ENCODE measurements around the genes PPY and ITGA2B.

DNA sequence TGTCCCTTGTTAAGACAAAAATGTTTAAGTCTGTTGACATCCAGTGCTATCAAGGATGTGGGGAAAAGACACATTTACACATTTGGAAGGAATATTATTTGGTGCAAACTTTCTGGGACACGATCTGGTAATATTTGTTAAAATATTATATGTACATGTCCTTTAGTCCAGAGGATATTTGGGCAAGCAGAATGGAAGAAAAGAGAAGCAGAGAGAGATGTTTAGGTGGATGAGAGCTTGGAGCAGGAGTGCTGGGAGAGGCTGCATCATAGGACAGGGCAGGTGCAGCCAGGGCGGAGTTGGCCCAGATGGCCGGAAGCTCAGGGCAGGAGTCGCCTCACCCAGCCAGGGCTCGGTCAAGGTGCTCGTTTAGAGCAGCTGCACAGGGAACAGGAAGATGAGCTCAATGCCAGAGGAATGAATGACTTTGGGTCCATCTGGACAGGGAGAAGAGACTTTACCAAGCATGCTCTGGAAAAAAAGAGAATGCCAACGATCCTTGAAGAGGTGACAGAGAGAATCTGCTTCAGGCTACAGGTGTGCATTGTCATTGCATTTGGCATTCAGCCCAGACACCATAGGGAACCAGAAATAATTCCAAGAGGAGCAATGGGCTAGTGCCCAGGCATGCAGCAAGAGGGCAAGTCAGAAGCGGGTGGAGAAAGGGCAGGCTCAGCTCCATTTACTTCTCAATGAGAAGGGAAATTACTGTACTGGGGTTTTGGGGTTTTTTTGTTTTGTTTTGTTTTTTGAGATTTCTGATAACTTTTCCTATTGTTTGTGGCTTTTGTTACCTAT is 6.7 kb upstream of the MPP3 start:
- PRO-cap = no peak
- RAMPAGE, long total RNA, 4 experiments = no peak in any of the 4 experiments

GRCh38 chr17:43942432-43942764 is at the start of gene PPY:
TSS of gene PPY (minus strand) at chr17:43942476.
- PRO-cap = no peak
- RAMPAGE, long total RNA, 4 experiments = no peak in any of the 4 experiments

DNA sequence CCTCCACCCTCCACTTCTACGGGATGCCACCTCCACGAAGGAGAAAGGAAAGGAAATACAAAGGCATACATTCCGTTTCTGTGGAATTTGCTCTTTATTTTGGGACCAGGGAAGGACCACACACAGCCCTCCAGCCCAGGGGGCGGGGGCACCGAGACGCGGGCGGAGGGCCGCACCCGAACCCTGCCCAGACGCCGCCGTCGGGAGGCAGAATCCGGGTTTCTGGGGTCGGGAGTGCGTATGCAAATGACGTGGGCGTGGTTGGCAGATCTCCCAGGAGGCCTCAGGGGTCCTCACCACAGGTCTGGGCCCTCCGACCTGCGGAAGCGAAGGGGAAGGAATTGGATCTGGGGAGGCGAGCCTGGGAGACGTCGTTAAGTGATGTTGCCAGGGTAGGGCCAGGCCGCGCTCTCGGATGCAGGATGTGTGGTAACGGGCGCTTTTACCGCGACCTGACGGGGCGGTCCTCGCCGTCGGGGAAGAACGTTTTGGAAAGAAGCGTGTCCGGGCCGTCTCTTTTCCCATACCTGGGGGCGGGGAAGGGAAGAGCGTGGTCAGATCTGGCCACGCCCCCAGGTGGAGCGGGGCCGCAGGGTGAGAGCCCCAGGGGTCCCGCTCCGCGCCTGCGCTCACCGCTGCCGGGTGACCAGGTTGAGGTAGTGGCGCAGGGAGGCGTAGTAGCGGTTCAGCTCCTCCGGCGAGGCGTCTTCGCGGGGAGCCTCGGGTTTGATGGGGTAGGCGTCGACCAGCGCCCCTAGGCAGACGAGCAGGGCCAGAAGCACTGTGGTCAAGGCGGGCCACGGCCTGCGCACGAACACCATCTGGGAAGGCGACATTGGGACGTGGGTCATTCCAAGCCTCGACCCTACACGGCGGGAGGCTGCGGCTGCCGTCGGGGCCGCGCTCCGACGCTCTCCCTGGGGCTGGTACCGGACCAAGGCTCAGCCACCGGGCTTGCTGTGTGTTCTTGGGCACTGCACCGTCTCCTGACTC is 781 bp downstream of the PYY start:
- PRO-cap = no peak
- RAMPAGE, long total RNA, 4 experiments = no peak in any of the 4 experiments

GRCh38 chr17:43983442-43984455 is 20.7 kb upstream of the NAGS start:
- PRO-cap = no peak
- RAMPAGE, long total RNA, 4 experiments = no peak in any of the 4 experiments

GRCh38 chr17:44007631-44007994 is 3.2 kb downstream of the NAGS start:
- PRO-cap = unidirectional peak, minus-strand start at chr17:44007739
- RAMPAGE, long total RNA, 4 experiments = no peak in any of the 4 experiments

DNA sequence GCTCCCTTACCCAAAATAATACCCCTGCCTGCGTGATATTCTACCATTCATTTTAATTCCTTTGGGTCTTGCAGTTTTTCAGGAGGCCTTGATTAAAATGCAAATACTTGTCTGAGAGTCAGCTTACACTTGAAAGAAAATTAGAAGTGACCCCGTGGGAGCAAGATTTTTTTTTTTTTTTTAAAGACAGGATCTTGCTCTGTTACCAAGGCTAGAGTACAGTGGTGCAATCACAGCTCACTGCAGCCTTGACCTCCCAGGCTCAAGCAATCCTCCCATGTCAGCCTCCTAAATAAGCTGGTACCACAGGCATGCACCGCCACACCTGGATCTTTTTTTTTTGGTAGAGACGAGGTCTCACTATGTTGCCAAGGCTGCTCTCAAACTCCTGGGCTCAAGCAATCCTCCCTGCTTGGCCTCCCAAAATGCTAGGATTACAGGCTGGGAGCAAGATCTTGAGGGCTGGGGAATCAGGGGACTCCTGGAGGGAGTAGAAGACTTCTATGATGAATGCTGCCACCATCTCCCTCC is 4.6 kb downstream of the NAGS start:
- PRO-cap = no peak
- RAMPAGE, long total RNA, 4 experiments = no peak in any of the 4 experiments

- PRO-cap = unidirectional peak, minus-strand start at chr17:44108203
- RAMPAGE, long total RNA, 4 experiments = no peak in any of the 4 experiments
Measured at GRCh38 chr17:44108041-44108632, 15.3 kb downstream of the HDAC5 start.

GRCh38 chr17:44113459-44114439 is 9.7 kb downstream of the HDAC5 start:
- PRO-cap = no peak
- RAMPAGE, long total RNA, 4 experiments = no peak in any of the 4 experiments

DNA sequence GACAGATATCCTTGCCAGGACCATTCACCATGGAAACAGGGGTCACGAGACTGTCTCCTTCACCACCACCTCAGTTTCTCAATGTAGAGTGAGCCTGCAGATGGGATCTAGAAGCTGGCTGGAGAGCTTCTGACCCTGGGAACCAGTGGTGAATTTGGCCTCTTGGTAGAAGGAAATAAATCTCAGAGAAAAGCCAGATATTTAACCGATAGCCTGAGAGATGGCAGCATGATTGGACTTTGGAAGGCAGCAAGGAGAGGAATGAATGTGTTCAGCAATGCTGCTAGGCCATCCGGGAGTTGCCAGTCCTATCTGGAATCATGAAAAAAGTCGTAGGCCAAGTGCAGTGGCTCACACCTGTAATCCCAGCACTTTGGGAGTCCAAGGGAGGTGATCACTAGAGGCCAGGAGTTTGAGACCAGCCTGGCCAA is 7.4 kb upstream of the HDAC5 start:
- PRO-cap = no peak
- RAMPAGE, long total RNA, 4 experiments = no peak in any of the 4 experiments

DNA sequence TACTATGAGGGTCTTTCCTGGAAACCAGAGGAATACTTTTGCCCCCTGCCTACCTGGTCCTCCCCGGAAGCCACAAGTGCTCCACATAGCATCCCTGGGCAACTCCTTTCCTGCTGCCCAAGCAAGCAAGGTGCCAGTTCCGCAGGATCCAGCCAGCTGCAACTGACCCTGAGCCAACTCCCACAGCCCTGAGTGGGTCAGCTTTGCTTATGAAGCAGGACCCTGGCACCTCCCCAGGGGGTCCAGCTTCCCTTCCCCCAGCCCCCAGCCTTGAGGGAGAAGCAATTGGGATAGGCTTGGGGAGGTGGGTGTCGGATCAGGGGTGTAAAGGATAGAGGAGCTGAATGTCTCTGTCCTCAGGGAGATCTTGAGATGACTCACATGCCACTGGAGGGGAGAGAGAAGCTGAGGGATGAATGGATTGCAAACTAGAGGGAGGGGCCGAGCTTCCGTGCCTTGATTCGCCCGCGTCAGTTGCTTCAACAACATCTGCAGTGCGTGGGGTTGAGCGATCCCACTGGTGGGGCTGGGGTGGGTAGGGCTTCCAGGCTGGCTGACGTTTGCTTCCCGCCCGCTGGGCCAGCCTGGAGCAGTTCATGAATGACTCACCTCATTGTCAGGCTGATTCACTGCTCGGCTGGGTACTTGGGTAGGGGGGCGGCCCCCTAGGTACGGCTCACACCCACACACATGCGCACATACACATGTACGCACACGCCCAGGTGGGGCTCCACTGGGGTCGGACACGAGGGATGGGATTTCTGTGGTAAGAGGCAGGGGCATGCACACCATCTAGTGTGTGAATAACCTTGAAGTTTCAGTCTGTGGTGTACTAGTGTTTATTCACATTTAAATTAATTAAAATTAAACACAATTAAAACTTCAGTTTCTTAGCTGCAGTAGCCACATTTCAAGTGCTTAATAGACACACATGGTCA is 3.7 kb upstream of the HROB start:
- PRO-cap = bidirectional peak, plus-strand start at position 613 of the sequence, minus-strand start at position 379 of the sequence
- RAMPAGE, long total RNA, 4 experiments = no peak in any of the 4 experiments

DNA sequence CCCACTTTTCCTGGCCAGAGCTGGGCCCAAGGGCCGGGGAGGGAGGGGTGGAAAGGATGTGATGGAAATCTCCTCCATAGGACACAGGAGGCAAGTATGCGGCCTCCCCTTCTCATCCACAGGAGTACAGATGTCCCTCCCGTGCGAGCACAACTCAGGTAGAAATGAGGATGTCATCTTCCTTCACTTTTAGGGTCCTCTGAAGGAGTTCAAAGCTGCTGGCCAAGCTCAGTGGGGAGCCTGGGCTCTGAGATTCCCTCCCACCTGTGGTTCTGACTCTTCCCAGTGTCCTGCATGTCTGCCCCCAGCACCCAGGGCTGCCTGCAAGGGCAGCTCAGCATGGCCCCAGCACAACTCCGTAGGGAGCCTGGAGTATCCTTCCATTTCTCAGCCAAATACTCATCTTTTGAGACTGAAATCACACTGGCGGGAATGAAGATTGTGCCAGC is 4.2 kb downstream of the TMUB2 start:
- PRO-cap = no peak
- RAMPAGE, long total RNA, 4 experiments = no peak in any of the 4 experiments

DNA sequence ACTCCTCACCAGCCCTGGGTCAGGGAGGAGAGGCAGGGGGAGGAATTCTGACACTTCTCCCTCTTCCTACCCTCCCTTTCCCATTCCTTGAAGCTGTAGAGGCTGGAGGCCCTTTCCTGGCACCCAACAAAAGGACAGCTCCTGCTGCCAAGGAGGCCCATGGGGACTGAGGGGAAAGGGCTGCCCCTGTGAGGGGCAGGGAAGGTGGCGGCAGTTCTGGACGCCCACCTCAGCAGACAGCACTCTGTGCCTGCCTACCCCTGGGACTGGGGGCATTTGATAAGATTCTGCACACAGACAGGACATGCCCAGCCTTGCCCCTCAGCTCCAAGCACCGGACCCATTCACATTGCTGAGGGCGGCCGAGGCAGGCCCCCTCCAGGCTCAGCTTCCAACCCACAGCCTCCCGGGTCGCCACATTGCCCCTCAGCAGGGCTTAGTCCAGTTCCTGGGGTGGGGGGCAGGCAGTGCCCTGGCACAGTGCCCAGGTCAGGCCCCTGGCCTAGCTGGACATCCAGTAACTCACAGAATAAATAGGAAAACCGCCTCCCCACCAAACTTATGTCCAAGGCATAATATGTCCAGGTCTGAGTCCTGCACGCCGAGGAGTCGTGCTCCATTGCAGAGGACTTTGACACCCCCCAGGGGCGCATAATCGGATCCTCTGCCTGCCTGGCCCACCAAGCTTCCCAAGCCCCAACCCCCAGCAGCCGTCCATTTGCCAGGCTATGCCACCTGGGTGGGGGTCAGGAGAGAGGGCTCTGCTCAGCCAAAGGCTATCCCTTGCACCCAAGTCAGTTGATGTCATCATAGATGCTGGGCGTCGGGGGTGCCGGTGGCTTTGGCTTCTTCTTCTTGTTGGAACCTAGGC is 6.0 kb downstream of the ATXN7L3 start:
- PRO-cap = no peak
- RAMPAGE, long total RNA, 4 experiments = no peak in any of the 4 experiments

GRCh38 chr17:44197878-44198201 is 1.8 kb downstream of the ATXN7L3 start:
- PRO-cap = no peak
- RAMPAGE, long total RNA, 4 experiments = no peak in any of the 4 experiments

DNA sequence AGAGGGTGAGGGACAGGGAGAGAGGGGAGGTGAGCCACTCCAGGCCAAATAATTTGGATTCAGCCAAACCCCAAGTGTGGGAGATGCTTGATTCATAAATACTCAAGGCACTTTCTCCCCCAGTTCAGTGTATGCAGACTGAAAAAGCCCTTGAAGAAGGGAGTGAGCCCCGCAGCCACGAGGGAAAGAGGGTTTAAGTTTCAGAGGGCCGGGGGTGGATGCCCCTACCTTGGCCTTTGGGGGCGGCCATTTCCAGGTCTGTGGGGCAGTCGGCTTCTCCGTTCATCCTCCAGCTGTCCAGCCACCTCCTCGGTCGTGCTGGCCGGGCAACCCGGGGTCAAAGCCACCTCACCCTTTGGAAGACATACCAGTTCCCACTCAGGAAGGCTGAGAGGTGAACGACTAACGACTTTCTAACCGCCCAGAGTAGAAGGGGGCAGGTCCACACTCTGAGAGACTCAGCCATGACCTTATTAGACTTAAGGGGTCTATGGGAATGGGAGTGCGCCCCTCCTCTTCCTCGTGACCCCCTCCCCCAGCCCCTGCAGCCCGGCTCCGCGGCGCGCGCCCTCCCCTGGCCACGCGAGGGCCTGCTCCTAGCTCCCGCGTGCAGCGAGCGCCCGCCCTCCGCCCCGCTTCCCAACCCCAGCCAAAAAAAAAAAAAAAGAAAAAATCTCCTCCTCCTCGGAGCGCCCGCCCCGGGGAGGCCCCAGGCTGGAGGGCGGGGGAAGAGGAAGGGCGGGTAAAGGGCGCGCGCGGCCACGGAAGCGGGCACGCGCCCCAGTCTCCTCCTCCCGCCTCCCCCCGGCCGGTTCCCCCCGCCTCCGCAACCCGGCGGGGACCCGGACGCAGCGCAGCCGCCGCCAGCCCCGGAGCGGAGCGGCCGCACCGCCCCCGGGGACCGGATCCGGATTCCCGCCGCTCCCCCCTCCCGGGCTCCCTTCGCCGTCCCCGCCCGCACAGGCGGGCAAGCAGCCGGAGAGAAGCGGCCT is 1.2 kb downstream of the UBTF start:
- PRO-cap = bidirectional peak, plus-strand start at position 829 of the sequence, minus-strand start at position 629 of the sequence
- RAMPAGE, long total RNA, 4 experiments = no peak in any of the 4 experiments

- PRO-cap = bidirectional peak, plus-strand start at chr17:44219022, minus-strand start at chr17:44219068; bidirectional peak, plus-strand start at chr17:44219205, minus-strand start at chr17:44219197
- RAMPAGE, long total RNA, 4 experiments = start-site peak on the minus strand in 4 of 4 experiments, at chr17:44219017-44219075 at its widest, 42 to 99 reads per replicate
Measured at GRCh38 chr17:44218936-44219341, 536 bp downstream of the UBTF start.

GRCh38 chr17:44235514-44236022 is 16.1 kb upstream of the UBTF start:
- PRO-cap = no peak
- RAMPAGE, long total RNA, 4 experiments = no peak in any of the 4 experiments

- PRO-cap = no peak
- RAMPAGE, long total RNA, 4 experiments = no peak in any of the 4 experiments
Measured at GRCh38 chr17:44348004-44348510, 3.0 kb downstream of the GRN start.

DNA sequence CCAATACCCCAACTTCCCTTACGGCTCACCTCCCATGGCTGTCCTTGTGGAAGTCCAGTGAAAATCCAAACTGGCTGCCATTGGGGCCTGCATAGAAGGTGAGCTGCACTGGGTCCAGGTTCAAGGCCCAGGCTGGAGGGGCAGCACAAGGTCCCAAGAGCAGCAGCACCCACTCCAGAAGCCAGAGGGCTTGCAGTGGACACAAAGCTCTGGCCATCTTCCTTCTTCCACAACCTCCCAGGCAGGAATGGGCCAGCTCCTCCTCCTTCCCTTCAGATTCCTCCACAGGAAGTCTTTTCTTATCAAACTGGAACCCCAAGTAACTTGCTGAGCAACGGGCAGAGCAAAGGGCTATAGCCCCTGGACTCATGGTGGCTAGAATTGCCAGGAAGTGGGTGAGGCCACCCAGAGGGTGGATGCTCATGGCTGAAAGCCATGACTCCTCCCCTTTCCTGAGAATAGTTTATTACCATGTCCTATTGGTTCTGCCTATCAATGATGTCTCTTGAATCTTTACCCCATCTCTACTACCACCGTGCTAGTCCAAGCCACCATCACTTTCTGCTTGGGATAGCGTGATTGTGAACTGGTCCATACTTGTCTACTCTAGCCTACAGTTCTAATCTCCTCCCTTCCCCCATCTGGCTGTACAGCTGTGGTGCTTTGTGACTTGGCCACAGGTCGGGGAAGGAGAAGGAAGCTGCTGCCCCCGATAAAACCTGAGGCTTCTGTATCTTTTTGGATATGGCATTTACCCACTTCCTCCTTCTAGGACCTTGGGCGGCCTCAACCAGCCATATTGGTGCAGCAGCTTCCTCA is at the start of gene ITGA2B:
Gene ITGA2B, minus strand, starts transcription at position 393 of the 819 bp plus-strand sequence.
- PRO-cap = no peak
- RAMPAGE, long total RNA, 4 experiments = no peak in any of the 4 experiments

DNA sequence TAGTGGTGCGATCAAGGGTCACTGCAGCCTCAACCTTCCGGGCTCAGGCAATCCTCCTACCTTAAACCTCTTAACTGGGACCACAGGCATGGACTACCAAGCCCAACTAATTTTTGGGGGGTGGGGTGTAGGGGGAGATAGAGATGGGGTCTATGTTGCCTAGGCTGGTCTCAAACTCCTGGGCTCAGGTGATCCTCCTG is 41.6 kb downstream of the GPATCH8 start:
- PRO-cap = no peak
- RAMPAGE, long total RNA, 4 experiments = no peak in any of the 4 experiments

- PRO-cap = bidirectional peak, plus-strand start at chr17:44552702, minus-strand start at chr17:44552432
- RAMPAGE, long total RNA, 4 experiments = no peak in any of the 4 experiments
Measured at GRCh38 chr17:44552231-44552634, 5.1 kb upstream of the FZD2 start.

Data from esophagus muscularis mucosa (tissue), 4 donors.